RPMI7951 (cell line): ENCODE data around the genes SLC39A13, FOLH1, OR5D13, OR5T3, OR8K1 and SSRP1.

DNA sequence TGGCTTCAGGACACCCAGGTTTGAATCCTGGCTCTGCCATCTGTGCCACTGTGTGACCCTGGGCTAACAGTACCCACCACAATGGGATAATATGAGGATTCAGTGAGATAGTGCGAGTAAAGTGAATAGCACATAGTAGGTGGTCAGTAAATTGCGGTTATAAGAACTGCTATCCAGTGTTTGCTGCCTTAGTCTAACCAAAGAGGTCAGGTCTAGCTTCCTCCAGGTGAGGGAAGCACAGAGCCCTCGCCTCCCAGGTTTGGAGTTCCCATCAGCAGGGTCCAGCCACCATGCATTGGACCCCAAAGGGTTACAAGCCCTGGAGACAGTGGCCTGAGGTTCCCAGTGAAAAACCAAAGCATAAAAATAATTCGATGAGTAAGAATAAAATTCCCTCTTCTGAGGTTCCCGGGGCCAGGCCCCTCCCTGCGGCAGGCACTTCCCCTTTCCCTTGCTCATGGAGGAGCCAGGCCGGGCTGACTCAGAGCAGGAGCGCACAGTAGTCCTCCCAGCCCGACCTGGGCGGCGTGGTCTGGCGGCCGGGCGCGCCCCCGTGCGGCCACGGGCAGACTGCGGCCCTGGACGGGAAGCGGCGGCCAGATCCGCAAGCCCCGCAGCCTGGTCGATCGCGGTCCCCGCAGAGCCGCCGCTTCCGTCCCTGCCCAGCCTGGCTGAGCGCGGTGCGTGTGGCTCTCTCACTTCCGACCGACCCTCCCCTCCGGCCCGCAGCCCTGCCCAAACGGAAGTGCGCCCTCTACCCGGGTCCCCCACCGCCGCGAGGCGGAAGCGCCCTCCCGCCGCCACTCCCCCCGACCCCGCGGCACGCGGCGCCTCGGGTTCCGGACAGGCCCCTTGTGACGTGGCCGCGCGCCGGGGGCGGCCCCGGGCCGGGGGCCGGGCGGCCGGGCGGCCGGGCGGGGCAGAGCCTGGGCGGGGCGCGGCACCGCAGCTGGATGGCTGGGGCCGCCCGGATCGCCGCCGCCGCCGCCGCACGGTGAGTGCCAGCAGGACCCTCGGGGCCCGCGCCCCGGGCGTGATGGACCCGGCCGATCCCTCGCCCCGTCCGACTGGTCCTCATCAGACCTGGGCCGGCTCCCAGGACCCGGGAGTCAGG, at the start of gene SLC39A13:
SLC39A13 (plus strand) TSS at position 922 of the 1,114 bp plus-strand sequence.
- RAMPAGE, long total RNA, result no peak

DNA sequence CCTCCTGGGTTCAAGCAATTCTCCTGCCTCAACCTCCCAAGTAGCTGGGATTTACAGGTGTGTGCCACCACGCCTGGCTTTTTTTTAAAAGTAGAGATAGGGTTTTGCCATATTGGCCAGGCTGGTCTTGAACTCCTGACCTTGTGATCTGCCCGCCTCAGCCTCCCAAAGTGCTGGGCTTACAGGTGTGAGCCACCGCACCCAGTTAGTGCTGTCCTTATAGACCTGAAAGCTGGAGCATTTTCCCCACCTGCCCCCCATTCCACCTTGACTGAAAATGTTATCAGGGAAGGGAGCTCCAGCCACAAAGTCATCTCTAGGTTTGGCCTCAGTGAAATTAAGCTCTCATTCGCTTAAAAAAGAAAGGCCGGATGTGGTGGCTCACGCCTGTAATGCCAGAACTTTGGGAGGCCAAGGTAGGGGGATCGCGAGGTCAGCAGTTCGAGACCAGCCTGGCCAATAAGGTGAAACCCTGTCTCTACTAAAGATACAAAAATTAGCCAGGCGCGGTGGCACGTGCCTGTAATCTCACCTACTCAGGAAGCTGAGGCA, 8.5 kb downstream of the SLC39A13 start:
- RAMPAGE, long total RNA, result no peak

GRCh38 chr11:47442459-47442946, 6.4 kb downstream of the RAPSN start:
- RAMPAGE, long total RNA, result no peak

GRCh38 chr11:47471473-47472450, 22.8 kb upstream of the RAPSN start:
- RAMPAGE, long total RNA, result no peak

- RAMPAGE, long total RNA, result no peak
These were observed 1.1 kb downstream of the FAM180B start for GRCh38 chr11:47587134-47588473.

- RAMPAGE, long total RNA, result no peak
These were observed 24.6 kb downstream of the FNBP4 start for GRCh38 chr11:47742493-47742909.

- RAMPAGE, long total RNA, result no peak
These were observed 27.2 kb downstream of the PTPRJ start for GRCh38 chr11:48007464-48008099.

DNA sequence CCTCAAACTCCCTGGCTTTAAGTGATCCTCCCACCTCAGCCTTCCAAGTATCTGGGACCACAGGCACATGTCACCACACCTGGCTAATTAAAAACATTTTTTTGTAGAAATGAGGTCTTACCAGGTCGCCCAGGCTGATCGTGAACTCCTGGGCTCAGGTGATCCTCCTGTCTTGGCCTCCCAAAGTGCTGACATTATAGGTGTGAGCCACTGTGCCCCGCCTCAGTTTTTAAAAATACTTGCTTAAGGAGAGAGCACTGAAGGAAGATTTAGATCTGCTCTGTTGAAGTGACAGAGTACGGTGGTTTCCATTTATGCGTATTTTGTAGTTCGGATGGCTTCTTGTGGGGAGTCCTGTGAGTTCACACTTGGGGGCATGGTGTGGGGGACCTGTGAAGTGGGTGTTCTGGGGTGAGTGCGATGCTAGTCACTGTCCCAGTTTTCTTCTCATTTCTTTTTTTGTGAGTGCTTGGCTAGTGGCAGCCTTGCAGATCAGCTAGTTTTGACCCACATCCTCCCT, 31.4 kb downstream of the PTPRJ start:
- RAMPAGE, long total RNA, result no peak

GRCh38 chr11:48044016-48045023, 64.0 kb downstream of the PTPRJ start:
- RAMPAGE, long total RNA, result no peak

DNA sequence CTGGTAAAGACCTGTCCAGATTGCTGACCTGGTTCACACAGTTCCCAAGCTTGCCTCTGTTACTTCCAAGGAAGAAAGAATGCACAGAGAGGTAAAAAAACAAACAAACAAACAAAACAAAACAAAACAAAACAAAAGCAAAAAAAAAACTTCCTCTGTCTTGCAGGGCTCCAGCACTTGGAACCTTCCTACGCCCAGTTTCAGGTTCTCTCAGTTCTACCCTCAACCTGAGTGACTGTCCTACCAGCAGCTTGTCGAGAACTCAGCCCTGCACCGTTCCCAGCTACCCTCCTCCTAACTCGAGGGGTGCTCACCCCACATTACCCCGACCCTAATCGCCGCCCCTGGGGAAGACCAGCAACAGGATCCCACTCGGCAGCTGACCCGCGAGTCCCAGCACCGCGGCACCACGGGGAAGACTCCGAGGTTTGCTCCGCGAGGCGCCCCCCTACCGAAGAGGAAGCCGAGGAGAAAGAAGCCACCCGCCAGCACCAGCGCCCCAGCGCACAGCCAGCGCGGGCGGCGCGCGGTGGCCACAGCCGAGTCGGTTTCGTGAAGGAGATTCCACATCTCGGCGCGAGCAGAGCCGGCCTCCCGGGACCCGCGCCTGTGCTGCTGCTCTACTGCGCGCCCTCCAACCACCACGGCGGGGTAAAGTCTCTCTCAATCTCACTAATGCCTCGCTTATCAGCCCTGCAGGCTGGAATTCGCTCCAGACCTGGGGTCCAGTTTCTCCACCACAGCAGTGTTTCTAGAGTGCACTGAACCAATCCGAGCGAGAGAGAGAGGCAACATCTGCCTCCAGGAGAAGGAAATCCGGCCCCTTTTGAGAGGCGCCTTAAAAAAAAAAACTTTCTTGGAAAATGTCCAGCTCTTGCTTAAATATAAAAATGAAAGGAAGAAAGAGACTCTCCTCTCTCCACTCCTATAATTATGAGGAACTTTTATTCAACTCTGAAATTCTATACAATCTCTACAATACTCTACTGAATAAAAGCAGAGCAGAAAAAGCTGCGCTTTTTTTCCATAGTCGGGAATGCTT, at the start of gene FOLH1:
FOLH1 (minus strand) TSS at position 763 of the 1,042 bp plus-strand sequence.
- RAMPAGE, long total RNA, result no peak

DNA sequence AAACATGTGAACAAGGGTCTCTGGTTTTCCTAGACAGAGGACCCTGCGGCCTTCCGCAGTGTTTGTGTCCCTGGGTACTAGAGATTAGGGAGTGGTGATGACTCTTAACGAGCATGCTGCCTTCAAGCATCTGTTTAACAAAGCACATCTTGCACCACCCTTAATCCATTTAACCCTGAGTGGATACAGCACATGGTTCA, 41.1 kb upstream of the OR4C13 start:
- RAMPAGE, long total RNA, result no peak

GRCh38 chr11:55773145-55773566, at the start of gene OR5D13:
TSS of gene OR5D13 (plus strand) at chr11:55773438.
- RAMPAGE, long total RNA, result no peak

DNA sequence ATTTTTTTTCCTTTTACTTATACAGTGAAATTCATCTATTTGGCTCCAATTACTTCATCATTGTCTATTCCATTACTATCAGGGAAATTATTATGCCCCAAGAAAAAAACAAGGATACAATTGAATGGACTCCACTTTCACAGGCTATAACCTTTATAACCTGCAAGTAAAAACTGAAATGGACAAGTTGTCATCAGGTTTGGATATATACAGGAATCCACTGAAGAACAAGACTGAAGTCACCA, at the start of gene OR5T3:
OR5T3 (plus strand) TSS at position 179 of the 245 bp plus-strand sequence.
- RAMPAGE, long total RNA, result no peak

GRCh38 chr11:56345809-56346236, at the start of gene OR8K1:
TSS of gene OR8K1 (plus strand) at chr11:56346039.
- RAMPAGE, long total RNA, result no peak

GRCh38 chr11:56909881-56910634, 78.7 kb upstream of the OR5AK2 start:
- RAMPAGE, long total RNA, result no peak

DNA sequence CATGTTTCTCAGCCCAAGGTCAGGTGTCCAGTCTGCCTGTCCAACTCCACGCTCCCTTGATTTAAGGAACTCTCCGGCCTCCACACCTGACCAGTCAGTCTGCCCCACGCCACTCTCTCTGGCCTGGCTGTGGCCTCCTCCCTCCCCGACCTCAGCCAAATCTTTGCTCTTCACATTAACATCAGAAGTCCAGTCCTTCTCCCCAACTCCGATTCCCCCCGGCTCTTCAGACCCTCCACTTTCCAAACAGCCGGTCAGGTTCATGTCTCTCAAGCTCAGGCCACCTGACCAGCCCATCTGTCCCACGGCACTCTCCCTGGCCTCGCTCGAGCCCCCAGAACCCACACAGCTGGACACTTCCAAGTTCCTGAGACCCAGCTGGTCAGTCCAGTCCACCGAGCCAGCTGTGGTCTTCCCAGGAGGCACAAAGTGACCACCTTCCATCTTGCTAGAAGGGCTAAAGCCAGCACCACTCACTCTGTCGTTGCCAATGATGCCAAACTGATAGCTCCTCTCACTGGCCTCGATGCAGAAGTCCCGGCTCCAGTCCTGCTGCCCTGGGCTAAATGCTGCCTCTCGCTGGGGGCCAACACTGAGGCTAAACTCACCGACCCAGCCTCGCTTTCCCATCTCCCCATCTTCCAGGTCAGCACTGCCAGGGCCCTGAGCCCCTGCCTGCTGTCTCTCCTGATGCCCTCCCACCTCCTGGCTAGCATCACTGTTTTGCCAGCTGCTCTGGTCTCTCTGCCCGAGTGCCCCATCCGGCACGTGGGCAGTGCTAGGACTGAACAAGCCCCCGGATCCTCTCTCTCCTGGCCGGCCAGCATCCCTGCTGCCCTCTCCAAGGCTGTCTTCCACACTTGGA, 15.7 kb downstream of the TNKS1BP1 start:
- RAMPAGE, long total RNA, result no peak

DNA sequence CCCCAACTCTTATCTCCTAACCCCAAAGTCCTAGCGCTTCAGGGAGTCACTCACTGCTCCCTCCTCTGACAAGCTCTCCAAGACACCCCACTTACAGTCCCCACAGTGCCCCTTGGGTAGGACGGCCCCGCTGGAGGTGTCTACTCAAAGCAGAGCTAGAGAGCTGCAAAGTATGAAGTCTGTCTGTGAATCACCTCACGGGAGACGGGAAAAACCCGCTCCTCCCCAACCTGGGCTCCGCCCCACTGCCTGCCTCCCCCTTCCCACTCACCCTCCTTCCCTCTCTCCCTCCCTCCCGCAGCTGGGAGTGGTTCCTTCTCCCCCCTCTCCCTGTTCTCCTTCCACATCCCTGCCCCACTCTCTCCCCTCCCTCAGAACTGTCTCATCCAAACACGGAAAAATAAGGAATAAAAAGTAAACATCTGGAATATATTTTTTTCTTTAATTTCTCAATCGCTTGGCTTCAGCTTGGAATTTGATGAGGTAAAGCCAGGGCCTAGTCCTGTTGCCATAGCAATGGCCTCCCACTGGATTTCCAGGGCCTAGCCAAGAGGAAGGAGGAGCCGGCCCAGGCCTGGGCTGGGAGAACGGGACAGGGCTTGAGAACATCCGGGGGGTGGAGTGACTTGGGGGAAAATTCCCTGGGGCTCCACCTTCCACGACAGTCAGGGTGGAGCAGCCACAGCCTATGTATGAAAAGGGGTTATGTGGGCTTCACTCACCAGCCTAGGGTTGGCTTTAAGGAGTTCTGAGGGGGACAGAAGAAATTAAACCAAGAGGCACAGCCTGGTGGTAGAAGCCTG, 2.4 kb downstream of the TNKS1BP1 start:
- RAMPAGE, long total RNA, result no peak

- RAMPAGE, long total RNA, result no peak
These were observed 2.0 kb upstream of the TNKS1BP1 start for GRCh38 chr11:57326609-57327207.

DNA sequence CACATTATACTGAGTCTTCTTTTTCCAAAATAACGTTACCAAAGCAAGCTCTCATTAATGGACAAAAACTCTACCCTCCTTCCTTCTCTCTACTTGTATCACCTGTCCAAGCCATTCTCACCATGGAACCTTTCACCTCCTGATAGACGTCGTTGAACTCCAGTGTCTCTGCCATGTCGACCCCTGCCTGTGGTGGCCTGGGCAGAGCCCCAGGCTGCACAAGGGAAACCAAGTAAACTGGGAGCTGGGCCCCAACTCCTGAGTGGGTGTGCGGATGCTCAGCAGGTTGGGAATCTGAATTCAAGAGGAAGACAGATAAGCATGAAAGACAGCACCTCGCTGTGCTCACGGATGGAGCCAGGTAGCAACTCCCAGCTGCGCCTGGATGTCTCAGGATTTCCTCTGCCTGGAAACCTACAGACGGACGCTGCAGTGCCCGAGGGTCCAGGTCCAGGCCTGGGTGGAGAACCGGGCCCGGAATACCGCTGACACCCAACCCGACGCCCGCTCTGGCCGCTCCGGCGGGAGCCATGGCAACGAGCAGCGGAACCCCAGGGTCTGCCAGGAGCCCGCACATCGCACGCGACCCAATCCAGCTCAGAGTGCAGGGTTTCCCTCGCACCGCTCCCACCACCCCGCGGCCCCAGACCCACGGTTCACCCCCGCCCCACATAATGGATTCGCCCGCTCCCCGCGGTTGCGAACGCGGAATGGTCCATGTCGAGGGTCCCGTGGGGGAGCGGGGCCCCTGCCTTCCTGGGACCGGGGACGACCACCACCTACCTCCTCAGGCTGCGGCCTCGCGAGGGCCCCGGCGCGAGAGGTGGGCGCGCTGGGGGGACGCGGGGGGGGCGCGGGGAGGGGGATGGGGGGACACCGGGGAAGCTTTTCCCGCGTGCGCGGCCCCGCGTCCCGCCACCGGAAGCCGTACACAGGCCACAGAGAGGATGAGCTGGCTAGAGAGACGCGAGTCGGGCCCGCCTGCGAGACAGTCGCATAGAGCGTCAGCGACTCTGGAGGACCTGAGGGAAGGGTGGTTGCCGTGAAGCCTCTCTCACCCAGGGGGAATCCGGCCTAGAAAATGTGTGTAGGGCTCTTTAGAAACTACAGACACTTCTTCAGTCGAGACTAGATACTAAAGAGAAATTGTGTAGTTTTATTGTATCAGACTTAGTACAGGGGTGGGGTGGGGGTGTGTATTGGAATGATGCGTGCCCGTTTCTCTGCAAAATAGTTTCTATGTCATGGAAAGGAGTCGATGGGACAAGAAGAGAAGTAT, at the start of gene SSRP1:
SSRP1 (minus strand) TSS at position 946 of the 1,279 bp plus-strand sequence.
- RAMPAGE, long total RNA, result no peak

- RAMPAGE, long total RNA, result no peak
These were observed 1.0 kb downstream of the SLC43A3 start for GRCh38 chr11:57425783-57426368.